Jejunum (tissue), 1 donor: ENCODE results near the gene SLC23A2.

GRCh38 chr20:4912505-4912824 is 88.8 kb downstream of the SLC23A2 start:
- PRO-cap: no peak

DNA sequence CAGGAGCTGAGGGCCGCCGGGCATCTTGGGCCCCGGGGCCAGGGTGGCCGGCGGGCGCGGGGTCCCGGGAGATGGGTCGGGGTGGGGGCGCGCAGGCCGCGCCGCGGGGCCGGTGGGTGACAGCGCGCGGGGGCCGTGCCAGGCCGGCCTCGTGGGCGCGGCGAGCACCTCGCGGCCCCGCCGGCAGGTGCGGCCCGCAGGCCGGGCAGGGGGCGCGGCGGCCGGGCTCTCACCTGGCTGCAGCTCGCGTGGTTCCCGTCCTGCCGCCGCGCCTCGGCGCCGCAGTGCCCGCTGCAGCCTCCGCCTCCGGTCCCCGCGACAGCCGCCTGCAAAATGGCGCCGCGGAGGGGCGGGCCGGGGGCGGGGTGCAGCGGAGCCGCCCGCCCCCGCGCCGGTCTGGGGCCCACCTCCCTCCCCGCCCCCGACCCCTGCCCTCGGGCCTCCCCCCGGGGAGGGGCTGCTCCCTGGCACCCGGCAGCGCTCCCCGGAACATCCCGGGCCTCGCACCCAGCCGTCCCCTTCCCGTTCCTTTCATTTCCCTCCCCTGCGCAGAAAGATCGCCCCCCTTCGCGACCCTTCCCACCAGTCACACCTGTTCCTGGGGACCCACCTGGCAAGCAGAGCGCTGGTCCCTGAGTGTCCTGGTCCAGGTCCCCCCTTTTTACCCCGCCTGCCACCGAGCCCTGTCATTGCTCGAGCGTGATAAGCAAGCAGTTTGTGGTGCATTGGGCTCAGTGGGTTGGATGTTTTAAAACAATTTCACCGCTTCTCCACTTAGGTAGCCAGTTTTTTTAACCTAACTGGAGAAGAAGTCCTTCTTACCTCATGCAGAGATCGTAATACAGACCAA is at the start of gene SLC23A2:
Gene SLC23A2 (minus strand): TSS at position 338 of the 850 bp plus-strand sequence.
- PRO-cap: bidirectional peak, plus-strand start at position 424 of the sequence, minus-strand start at position 286 of the sequence

DNA sequence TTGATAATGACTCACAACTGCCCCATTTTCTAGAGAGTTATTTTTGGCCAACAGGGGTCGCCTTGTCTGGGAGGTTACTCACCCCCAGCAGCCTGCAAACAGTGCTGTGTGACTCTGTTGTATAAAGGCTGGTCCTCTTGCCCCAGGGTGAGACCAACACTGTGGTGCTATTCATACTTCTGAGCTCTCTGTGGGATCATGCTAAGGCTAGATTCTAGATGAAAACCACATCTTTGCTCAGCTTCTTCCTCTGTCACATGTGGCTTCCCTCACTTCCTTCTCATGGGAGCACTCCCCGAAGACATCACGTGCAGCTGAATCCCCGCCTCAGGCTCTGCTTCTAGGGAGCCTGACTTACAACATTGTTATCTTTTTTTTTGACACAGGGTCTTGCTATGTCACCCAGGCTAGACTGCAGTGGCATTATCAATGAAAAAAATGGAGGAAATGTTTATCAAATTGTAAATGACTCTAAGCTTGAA is 55.6 kb upstream of the SLC23A2 start:
- PRO-cap: no peak

DNA sequence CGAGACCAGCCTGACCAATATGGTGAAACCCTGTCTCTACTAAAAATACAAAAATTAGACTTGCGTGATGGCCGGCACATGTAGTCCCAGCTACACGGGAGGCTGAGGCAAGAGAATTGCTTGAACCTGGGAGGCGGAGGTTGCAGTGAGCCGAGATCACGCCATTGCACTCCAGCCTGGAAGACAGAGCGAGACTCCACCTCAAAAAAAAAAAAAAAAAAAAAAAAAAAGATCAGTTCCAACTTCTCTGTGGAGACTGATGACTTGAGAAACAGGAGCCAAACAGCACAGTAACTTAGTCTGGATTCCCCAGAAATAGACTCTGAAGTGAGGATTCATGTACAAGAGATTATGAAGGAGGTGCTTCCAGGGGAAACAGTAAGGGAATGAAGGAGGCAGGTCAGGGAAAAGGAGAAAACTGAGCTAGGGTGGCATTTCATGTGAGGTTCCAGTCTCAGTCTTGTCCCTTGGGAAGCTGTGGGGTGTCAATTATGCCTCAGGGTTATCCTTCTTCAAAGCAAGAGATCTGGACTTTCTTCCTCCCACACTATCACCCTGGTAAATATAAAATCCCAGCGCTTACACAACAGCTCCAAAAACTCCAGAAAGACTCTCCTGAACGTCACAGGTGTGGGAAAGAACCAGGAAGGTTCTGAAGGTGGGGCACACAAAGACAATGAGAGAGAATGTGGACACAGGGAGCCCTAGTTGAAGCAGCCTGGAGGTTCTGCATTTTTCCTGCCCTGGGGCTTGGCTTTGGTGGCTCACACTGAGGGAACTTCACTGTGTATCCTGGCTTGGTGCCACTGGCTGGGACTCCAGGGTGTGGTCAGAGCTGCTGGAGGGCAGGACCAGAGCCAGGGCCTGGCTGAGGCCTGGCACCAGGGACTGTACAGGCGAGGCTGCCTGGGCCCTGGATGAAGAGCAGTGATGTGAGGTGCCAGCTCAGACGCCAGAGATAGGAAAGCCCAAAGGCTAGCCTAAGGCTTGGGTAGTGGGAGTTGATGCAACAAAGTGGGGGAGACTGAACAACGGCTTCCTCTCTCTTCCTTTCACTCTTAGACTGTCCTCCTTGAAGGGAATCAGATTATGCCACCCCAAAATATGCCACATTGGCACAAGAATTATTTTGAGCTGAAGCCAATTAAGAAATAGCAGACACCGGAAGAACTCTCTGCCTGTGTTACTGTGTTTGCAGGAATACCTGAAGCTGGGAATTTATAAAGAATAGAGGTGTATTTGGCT is 39.8 kb downstream of the TMEM230 start:
- PRO-cap: bidirectional peak, plus-strand start at position 893 of the sequence, minus-strand start at position 771 of the sequence

GRCh38 chr20:5090033-5090529 is 22.8 kb downstream of the TMEM230 start:
- PRO-cap: unidirectional peak, plus-strand start at chr20:5090461

DNA sequence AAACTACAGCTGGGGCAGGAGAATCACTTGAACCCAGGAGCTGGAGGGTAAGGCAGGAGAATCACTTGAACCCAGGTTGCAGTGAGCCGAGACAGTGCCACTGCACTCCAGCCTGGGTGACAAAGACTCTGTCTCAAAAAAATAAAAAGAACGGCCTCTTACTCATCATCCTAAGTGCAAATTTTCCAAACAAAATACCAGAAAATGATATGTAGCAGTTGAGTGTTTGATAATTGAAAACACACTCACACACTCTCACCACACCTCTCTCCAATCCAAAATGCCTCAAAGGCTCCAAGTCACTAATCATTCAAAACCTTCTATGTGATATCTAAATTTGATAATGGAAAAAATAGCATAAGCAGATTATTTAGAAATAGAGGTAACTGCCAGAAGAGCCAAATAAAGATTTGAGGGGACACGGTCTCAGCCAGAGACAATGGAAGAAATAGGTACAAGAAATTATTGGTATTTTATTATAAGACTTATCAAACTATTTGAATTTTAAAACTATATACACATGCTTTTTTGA is 59.1 kb downstream of the GPCPD1 start:
- PRO-cap: no peak

DNA sequence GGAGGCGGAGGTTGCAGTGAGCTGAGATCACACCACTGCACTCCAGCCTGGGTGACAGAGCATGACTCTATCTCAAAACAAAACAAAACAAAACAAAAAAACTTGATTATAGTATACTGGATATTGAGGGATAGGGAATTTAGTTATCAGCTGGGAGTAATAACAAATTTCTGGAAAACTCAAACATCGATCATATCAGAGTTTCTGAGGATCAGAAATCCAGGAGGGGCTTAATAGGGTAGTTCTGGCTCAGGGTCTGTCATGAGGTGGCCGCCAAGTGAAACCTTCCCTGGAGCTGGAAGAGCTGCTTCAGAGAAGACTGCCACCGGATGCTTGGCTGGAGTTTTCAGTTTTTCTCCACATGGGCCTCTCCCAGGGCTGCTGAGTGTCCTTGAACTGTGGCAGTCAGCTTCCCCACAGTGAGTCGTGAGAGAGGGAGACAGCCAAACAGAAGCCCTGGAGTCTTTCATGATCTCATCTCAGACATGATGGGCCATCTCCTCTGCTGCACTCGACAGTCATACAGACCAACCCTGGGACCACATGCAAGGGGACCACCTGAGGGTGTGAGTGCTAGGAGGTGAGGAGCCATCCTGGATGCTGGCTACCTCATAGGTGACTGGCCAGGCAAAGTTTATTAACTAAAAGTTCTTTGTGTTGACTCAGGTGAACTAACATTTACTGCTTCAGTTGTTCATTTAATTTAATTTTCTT is 71.4 kb downstream of the SHLD1 start:
- PRO-cap: no peak

- PRO-cap: no peak
These were observed 72.9 kb downstream of the SHLD1 start for GRCh38 chr20:5823100-5823572.

GRCh38 chr20:5833362-5833711 is 78.0 kb upstream of the CHGB start:
- PRO-cap: no peak

DNA sequence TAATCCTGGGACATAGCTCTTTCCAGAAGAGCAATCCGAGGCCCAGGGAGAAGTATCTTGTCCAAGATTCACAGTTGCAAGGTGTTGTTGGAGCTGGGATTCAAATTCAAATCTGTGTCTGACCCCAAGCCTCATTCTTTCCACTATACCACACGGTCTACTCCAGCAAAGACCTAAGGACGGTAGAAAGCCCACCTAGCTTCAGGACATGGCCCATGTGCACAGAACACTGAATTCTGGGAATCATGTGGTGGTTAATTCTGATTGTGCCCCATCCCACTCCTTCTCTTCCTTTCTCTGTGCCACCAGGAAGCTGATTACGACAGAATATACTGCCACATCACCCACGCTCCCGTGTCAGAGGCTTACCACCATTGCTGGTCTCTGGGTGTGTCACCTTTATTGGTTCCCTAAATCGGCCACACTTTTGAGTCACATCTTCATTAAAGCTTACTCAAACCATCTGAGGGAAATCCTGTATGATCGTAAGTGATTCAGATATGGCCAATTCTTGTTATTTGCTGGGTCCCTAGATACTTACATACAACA is 3.2 kb downstream of the TRMT6 start:
- PRO-cap: no peak

DNA sequence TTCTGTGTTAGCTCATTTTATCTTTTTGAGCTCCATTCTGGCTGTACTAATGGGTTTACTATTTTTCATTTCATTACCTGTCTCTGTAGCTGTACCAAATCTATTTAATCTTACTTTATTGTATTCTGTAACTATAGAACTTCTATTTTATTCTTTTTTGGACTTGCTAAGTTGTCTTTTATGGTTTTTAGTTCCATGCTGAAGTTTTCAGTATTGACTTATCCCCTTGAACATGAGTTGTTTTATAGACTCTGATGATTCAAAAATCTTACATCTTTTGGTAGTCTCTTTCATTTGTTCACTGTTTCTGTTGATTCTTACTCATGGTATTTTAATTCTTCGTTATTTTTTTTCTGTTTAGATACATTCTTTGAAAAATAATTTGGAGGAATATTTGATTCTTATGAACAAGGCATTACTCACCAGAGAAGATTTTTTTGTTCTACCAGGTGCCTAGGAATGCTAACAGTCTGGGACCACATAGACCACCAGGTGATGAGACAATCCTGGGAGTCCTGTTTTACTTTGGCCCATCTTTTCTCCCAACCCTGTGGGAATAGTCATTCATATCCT is 17.1 kb downstream of the CRLS1 start:
- PRO-cap: no peak

DNA sequence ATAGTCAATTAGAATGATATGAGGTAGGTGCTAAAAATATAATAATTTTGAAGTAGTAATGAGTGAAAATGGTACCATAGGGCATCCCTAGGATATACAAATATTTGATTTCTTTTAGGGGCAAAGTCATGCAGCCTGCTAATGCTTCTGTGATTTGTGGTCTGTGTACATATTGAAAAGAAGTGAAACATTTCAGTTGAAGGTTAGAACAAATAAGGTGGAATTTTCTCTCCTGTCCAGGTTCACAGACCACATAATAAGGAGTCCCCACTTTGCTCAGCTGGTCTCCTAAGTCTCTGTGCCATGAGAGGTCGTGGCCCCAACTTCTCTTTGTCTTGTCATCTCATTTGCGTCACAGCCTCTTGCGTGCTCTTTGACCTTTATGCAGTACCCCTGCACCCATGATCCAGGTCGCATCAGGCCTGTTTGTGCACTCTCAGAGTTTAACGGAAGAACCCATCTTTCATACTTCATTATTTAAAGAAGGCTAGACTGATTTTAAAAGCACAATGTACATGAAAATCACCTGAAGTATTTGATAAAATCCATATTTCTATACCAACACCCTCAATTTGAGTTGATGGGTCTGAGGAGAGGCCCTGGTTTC is 110.4 kb upstream of the BMP2 start:
- PRO-cap: no peak

- PRO-cap: bidirectional peak, plus-strand start at chr20:6768241, minus-strand start at chr20:6768193; bidirectional peak, plus-strand start at chr20:6768602, minus-strand start at chr20:6768463
These were observed 815 bp downstream of the BMP2 start for GRCh38 chr20:6768062-6768940.

- PRO-cap: no peak
These were observed 38.1 kb upstream of the HAO1 start for GRCh38 chr20:7978126-7978922.

DNA sequence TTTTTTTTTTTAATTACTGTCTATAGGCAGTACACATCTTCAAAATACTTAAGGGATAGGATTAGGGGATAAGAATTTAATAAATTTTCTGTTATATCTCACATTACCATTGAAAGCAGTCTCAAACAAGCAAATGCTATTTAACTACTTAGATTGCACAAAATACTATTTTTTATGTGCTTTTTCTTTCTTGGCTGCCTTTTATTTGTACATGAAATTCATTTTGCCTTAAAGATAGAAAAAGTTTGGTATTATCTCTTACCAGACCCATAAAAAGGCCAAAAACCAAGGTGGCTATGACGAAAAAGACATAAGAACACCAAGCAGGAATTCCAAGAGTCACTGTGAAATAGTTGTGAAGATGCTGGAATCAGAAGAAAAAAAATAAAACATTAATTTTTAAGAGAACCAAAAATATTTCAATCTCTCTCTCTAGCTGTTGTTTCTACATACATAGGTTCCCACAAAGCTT is 32.5 kb downstream of the TMX4 start:
- PRO-cap: no peak

- PRO-cap: no peak
These were observed 23.7 kb downstream of the TMX4 start for GRCh38 chr20:7995931-7996221.

DNA sequence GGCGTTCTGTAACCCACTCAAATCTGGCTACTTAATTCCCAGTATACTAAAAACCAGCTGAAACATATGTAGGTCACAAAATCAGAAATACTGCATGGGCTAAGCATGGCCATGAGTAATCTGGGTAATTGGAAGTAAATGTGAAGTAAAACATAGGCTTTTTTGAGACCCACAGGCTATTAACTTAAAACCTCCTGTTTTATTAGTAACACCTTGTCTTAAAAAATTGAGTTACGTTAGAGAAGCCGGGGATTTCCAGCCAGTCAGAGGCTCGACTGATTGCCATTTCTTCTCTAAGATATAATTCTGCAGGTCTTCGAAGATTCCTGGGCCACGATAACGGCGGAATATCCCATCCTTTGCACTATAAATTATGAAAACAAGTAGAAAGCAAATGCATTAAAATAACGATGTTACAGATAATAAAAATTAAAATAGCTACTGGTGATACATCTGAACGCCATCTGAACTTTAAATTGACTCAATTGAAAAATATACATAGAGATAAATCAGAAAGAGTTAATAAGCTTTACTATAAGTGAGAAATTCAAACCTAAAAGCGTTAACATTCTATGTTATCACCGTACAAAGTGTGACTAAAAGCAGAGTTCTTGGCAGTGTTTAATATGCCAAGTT is 19.9 kb downstream of the TMX4 start:
- PRO-cap: no peak

DNA sequence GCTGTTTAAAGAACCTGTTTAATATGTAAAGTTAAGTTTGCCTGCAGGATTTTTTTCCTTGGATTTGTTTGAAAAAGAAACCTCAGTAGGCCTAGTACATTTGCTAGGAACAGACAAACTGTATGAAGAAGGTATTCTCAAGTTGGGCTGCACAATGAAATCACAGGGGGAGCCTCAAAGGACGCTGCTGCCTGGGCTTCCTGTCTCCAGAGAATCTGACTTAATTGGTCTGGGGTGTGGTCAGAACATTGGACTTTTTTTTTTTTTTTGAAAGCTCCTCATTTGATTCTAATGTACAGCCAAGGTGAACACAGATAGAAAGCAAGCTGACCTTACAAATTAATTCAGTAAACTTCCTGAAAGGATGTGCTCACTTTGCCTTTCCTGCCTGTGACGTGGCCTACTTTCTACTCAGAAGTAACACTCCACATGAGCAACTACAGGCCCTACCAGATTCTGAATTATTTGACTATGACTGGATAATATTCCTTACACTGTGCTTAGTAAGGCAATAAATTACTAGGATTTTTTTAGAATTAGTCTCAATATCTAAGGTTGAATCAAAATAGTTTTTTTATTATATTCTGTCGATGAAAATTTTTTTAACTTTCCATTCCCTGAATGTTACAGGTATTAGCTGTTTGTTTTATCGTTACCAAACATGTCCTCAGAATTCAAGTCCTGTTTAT is 29.6 kb downstream of the PLCB1 start:
- PRO-cap: no peak

GRCh38 chr20:8408002-8408520 is 276.0 kb downstream of the PLCB1 start:
- PRO-cap: no peak

- PRO-cap: unidirectional peak, plus-strand start at chr20:9067836
These were observed 1.3 kb upstream of the PLCB4 start for GRCh38 chr20:9067374-9068198.